ENCODE measurements around a stretch of chr1.

DNA sequence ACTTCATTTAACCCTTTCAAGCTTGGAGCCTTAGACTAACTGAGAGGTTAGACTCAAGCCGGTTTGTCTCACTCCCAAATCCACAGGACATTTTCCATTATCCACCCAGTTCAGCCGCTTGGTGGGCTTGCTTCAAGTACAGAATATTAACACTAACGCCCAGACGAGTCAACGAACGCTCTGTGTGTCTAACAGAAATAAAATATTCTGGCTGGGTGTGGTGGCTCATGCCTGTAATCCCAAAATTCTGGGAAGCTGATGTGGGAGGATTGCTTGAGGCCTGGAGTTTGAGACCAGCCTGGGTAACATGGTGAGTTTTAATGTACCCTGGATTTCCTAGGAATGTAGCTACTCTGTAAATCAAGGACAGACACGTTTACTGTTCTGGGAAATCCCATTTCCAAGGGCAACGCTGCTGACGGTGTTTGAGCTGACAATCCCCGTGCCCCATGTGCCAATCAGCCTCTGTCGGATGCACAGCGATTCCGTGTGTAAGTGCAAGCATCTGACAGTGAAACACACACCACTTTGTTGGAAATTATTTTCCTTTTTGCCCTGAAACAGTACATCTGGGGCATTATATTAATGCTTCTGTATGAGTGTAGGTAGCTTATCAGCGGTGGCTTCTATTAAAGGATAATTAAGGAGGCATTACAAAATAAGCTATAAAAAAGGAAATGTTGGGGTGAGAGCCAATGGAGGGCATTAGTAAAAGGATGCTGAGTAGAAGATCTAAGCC, 8.0 kb downstream of the CORT start:
- PRO-cap, 2 experiments: no peak in any of the 2 experiments

DNA sequence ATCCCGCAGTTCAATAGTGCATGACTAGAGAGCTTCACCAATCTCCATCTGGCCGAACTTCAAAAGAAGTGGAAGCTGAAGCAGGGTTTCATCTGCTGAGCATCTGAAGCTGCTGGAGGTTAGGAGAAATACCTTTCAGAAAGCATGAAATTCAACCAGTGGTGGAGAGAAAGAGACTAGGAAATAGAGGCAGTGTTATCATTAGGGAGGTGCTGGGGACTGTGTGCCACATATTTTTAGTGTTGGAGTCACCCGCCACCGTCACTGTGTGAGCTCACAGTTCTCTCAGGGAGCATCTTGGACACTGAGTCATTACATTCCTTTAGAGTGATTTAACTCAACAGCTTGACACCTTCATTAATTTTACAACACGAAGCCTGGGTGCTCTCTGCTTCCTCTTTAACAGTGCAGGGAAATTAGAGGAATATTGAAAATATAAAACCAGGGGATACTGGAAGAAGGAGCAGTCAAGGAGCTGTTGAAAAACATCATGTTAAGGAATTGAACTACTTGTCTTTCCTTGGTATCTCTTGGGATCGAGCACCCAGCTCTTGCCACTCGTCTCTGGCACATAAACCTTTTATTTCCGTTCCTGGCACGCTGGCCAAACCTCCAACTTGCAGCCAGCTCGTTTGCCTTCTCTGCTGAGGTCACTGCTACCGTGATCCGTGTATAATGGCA, 53.6 kb downstream of the PEX14 start:
- PRO-cap, 2 experiments: no peak in any of the 2 experiments

DNA sequence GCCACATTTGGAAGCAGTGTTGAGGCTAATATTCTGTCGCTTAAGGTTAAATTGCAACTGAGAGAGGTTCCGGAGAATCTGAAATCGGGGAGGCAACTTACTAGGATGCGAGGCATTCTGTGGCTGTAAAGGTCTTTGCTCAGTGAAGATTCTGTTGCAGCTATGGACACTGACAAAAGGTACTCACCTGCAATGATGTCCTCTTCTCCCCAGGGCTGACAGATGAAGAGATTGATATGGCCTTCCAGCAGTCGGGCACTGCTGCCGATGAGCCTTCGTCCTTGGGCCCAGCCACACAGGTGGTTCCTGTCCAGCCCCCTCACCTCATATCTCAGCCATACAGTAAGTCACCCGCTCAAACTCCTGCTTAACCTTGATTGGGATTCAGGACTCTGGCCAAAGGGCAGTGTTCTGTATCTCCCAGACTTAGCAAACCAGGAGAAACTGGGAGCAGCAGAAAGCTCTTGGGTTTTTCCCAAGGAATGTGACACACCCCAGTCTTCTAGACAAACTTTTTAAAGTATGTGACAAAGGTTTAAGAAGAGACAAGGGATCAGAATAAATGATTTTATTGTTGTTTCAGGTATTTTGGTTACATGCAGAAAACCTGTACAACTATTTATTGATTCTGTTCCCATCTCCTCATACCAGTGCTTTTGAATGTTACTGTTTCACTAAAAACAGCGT, 124.4 kb downstream of the PEX14 start:
- PRO-cap, 2 experiments: no peak in any of the 2 experiments

DNA sequence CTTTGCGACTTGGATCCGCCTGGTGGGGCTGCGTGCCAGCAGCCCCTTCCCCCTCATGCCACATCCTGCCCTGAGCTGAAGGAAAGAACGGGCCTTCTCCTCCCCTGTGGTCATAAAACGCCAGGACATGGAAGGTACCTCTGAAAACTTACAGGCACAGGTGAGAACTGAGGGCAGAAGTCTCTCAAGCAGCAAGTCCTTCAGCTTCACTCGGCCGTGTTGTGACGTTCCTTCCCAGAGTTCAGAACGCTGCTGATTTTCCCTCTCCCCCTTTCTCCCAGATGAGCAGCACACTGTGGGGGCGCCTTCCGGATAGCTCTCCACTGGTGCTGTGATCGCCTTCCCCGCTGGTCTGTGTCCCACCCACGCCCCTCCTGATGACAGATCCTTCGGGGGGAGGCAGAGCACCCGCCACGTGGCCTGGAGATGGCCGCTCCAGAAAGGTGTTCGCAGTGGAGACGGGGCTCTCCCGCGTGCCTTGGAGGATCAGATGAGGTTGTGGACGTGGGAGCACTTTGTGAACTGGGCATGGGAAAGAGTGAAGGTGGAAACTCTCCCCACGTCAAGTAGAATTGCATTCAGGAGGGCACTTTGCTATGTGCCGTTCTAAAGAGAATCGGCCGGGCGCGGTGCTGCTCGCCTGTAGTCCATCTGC, 141.6 kb downstream of the PEX14 start:
- PRO-cap, 2 experiments: peak in 1 of 2 experiments; most common minus-strand start position 221 of the sequence (in 1)

DNA sequence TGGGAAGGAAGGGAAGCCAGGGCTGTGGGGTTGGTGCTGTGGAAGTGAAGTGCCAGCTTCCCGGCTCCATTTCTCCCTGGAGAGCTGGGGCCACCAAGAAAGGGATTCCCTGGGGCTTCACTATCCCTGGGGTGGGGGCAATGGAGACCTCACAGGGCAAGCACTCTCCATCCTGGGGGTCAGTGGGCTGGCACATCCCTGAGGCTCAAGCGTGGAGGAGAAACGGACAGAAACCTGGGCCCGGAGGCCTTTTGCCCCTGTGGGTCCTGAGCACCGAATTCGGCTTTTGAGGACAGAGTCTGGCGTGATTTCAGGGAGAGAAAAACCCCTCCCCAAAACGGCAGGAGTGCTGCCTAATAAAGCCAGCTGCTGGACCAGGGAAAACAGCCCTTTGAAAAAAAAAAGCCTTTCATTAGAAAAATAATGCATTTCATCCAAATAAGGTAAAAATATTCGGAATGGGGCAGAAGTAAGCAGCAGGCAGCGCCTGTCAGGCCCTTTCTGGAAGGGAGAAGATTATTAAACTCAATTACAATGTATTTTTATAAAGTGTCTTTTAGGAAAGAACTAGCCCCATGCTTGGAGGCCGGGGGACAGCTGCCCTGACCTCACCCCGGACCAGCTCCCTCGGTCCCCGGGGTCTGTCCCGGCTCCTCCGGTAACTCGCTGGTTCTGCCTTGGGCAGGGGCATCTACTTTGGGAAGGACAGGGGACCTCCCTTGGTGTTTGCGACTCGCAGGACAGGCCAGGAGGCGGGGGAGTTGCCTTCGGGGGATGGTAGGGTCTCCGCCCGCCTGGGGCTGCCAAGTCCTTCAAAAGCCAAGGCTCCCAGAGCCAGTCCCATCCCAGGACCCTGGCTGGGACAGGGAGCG, 157.6 kb downstream of the PEX14 start:
- PRO-cap, 2 experiments: no peak in any of the 2 experiments

DNA sequence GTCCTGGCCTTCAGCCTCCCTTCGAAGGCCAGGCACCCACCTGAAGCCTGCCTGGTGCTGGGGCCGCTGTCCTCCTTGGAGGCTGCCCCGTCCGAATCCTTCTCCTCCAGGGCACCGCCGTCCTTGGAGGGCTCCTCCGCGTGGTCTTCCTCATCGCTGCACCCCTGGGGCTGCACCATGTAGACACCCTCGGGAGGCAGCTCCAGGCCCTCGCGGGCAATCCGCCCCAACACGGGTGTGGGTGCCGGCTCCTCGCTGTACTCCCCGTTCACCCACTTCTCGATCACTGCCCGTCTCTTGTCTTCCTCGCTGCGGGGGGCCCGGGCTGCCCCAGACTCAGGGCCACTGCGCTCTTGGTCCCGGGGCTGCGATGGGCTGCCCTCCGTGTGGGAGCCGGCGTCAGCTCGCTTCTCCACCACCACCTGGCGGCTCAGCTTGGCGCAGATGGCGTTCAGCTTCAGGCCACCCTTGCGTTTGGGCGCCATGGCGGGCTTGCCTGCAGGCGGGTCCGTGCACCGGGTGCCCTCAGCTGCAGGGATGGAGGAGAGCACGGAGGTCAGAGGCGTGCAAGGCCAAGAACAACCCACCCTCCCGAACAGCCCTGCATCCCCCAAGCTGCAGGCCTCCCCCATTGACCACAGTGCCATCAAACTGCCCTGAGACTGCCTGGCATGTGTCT, 131.3 kb downstream of the CASZ1 start:
- PRO-cap, 2 experiments: no peak in any of the 2 experiments

DNA sequence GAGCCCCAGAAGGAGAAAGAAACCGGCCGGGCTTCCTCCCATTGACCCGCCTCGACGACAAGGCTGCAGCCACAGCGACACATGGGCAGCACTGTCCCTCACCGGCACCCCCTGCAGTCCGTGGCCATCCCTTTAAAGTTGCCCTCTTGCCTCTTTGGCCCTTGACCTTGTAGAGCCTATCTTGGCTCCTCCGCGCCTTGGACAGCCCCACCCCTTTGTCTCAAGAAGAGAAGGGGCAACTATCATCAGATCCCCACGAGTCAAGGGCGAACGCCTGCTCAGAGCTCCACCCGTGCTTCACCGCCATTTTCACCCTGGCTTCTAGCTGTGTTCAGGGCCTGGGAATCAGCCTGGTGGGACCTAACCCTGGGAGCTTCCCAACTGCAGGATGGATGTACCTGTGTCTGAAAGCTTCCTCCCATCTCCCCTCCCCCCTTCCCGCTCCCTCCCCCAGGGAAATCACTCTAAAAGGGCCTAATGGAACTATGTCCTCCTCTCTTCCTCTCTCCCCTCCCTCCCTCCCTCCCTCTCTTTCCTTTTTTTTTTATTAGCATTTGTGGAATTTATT, 105.8 kb downstream of the CASZ1 start:
- PRO-cap, 2 experiments: no peak in any of the 2 experiments

DNA sequence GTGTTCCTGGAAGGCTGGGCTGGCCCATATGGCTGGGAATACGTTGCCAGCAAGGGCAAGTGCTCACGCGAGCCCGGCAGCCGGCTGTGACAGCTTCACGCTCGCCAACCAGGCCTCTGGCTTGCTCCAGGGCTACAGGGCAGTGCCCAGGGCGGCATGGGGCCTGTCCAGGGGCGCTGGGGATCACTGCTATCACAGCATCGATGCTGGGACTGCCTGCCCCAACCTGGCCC, 40.2 kb downstream of the CASZ1 start:
- PRO-cap, 2 experiments: no peak in any of the 2 experiments

DNA sequence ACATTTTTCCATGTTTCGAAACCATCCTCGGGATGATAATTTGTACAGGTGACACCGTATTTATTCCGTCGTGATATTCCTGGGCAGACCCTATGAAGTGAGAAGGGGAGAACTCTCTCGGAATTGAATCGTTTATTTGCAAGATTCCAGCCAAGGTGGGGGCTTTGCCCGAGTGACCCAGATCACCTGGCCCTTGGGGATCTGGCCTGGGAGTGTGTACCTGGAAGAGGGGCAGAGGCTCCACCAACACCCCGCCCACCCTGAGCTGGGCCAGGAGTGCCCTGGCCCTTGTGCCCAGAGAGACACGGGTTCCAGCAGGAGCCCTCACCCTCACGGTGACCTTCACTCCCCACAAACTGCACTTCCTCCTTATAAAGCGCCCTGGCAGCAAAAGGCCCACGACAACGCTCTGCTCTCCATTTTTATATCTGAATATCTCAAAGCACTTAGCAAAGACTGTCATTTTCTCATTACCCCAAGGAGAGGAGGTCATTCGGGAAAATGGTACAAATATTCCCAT, 16.6 kb downstream of the CASZ1 start:
- PRO-cap, 2 experiments: no peak in any of the 2 experiments

DNA sequence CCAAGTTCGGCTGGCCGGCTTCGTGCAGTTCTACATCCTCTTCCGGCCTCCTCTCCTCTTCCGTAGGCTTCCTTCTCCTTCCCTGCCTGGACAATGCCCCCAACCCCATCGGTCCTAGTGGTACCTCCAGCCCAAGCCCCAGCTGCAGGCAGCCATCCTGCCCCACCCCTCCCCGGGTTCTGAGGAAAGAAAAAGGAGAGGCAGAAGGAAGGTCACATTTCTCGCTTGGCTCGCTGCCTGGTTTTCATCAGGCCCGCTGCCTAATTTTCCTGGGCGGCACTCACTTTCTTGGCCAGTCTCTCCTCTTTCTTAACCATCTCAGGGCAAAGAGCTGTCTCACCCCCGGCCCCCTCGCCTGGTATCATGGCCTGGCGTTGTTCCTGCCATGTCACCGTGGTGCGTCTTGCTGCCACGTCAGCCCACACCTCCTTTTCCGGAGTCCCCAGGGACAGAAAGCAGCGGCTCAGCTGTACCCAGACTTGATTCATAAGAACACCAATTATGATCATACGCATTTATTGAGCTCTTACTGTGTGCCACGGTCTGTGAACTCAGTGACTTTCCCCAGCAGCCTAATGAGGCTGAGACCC, 26.5 kb upstream of the CASZ1 start:
- PRO-cap, 2 experiments: no peak in any of the 2 experiments

- PRO-cap, 2 experiments: no peak in any of the 2 experiments
Observed at GRCh38 chr1:10862668-10863187, 66.3 kb upstream of the CASZ1 start.

DNA sequence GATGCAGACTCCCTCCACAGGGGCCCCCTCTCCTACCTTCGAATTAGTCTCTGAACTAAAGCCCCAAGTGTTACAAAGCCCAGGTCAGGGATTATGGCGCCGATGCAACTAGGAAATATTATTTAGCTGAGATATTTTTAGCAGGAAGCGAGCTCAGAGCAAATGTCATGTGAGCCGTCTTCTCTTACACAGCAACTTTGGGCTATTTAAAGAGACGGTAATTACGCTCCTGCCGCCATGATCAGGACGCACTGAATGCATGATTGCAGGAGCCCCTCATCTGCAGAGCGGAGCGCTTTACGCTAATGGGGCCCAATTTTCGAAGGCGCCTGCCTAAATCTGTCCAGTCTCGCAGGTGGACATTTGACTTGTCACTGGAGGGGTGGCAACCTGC, 24.7 kb downstream of the C1orf127 start:
- PRO-cap, 2 experiments: no peak in any of the 2 experiments

- PRO-cap, 2 experiments: no peak in any of the 2 experiments
Observed at GRCh38 chr1:10960289-10960754, 21.6 kb downstream of the C1orf127 start.

- PRO-cap, 2 experiments: no peak in any of the 2 experiments
Observed at GRCh38 chr1:11027128-11027831, 14.8 kb downstream of the TARDBP start.

DNA sequence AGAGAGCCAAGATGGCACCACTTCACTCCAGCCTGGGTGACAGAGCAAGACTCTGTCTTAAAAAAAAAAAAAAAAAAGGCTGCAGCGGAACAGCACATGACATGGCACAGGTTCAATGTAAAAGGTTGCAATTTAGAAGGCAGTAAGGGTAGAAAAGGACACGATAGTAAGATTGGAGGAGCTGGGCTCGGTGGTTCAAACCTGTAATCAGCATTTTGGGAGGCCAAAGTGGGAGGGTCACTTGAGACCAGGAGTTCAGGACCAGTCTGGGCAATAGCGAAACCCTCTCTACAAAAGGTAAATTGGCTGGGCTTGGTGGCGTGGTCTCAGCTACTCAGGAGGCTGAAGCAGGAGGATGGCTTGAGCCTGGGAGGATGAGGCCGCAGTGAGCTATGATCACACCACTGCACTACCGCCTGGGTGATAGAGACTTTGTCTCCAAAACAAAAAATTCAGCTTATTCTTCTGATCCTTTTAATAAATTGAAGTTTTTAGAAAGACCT, 15.5 kb downstream of the MASP2 start:
- PRO-cap, 2 experiments: no peak in any of the 2 experiments

DNA sequence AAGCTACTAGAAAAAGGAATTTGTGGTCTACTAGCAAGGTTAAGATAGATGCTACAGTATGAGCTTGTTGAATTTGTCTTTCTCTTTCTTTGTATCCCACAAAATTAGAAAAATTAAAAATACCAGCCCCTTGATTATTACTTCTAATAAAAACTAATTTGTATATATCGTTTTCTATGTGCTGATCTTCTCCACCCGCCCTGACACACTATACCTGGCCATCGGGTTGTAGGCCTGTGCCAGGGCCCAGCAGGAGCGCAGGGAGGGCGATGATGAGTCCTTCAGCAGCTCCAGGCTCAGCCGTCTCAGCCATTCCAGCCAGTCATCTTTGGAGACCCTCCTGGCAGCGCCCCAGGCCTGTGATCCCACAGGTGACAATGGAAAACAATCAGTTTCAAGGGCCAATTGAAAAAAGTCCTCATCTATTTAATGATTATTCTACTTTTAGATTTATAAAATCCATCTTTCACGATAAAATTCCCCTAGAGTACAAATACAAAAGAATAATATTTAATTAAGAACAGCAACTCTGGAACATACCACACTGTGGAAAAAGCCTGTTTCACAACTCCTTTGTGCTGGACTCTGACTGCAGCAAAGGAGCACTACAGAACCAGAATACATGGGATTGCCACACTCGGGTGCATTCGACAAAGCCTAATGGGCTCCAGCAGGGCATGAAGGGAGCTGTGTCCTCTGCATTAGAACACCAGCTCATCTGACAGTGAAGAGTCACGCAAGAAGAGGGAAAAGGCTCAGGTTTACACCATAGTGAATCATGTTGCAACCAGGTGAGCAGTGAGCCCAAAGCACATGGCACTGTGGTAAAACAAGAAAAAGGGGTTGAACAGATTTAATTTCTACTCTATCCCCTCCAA, 15.4 kb downstream of the ANGPTL7 start:
- PRO-cap, 2 experiments: no peak in any of the 2 experiments

- PRO-cap, 2 experiments: peak in 1 of 2 experiments; most common plus-strand start chr1:11315194 (in 1)
Observed at GRCh38 chr1:11314922-11315405, 42.0 kb downstream of the UBIAD1 start.

GRCh38 chr1:11681394-11682116, 607 bp upstream of the MAD2L2 start:
- PRO-cap, 2 experiments: no peak in any of the 2 experiments

GRCh38 chr1:11746840-11747039, 10.8 kb downstream of the AGTRAP start:
- PRO-cap, 2 experiments: no peak in any of the 2 experiments

- PRO-cap, 2 experiments: peak in 1 of 2 experiments; most common plus-strand start chr1:11791212 (in 1); most common minus-strand start chr1:11790995 (in 1)
Observed at GRCh38 chr1:11790359-11791411, 15.1 kb downstream of the MTHFR start.